Calu3 (cell line): ENCODE results near the genes AACS and PIWIL1.

DNA sequence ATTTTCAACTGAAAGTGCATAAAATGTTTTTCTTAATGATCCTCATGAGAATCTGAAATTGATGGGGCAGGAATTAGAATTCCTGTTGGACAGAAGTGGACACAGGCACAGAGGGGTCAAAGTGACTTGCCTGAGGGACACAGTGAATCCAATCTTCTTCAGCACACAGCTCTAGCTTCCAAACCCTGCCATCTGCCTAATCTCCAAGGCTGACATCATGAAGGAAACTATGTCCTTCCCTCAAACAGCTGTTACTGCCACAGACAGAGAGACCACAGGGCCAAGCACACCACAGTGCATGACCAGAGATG is 99.0 kb downstream of the SCARB1 start:
- PRO-cap = no peak

DNA sequence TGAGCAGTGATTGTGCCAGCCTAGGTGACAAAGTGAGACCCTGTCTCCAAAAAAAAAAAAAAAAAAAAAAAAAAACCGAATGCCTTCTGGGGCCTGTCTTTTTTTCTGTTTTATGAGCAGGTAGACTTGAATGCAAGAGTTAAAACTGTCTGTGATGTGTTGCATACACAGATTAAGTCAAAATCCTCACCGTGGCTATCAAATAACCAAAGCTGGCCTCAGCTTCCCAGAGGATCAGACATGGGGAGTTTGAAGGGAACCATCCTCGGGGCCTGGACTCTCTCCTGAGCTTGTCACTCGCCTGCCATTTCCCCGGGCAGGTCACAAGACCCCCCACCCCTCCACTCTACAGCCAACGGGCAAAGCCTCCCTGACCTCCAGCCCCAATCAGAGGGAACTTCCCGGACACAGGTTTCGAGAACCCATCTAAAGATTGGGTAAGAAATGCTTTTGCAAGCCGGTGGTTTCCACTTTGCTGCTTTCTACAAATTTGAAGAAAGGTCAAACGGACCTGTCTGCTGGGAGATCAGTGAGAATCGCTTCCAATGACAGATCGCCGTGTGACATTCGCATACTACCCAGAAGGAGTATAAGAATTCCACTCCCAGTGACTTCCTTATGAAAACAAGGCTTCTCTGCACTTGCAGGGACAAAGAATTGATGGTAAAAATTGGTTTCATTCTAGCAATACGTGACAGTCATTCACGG is 89.7 kb downstream of the SCARB1 start:
- PRO-cap = no peak

DNA sequence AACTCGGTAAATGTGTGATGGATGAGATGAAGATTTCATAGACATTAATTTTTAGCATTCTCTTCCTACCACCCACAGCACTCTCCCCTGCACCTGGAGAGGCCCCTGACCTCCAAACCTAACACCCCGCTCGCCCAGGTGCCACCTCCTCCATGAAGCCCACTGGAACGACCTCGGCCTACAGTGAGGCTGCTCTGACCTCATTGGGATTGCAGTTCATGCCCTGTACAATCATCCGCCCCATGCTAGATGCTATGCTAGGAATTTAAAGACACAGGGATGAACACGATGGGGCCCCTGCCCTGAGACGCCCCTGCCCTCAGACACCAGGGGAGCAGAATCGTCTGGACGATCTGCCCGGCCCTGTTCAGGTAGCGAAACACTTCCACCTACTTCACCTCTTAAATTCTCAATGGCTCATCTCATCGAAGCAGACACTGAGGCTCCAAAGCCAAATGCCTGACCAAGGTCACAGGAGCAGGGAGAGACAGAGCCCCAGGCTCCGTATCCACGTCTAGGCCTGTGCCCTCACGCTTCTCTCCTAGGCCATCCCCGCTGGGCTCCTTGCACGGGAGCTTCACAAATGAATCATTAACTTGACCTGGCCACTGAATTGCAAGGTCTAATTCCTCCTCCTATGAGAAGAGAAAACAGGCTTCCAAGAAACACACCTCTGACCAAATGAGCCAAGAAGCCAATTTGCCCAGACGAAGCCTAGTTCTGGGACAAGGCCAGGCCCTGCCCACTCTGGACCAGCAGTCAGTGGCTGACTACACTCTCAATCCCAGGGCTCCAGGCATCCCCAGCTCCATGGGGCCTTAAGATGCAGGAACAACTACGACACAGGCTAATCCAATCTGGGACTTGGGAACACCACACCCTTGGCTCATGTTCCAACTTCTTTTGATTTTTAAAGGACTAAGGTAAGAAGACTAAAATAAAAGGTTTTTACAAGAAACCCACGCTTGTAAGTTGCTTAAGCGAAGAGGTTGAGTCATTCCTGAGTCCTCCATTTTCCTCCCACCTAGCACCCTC is 35.2 kb downstream of the SCARB1 start:
- PRO-cap = no peak

- PRO-cap = bidirectional peak, plus-strand start at chr12:125065443, minus-strand start at chr12:125065305; bidirectional peak, plus-strand start at chr12:125065681, minus-strand start at chr12:125065627
Observed at GRCh38 chr12:125064866-125065954, at the start of gene AACS. AACS (plus strand) TSS chr12:125065435.

- PRO-cap = no peak
Observed at GRCh38 chr12:126156728-126157304, 970.6 kb downstream of the TMEM132B start.

DNA sequence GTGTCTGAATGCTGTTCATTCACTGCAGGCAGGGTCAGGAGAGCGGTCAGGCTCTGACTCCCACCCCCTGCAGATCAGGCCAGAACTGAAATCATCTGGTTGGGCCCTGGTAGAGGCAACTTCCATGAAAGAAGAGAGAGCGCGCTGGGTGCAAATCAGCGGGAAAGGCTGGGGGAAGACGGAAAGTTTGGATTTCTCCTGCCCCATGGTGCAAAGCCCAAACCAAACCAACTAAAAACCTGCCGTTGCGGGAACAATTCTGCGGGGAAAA is 1539.5 kb downstream of the TMEM132B start:
- PRO-cap = no peak

GRCh38 chr12:126787240-126787733 is 1479.7 kb upstream of the TMEM132C start:
- PRO-cap = no peak

GRCh38 chr12:126899938-126900470 is 1367.0 kb upstream of the TMEM132C start:
- PRO-cap = no peak

GRCh38 chr12:127165393-127165892 is 1101.5 kb upstream of the TMEM132C start:
- PRO-cap = no peak

- PRO-cap = no peak
Observed at GRCh38 chr12:127284675-127285360, 982.2 kb upstream of the TMEM132C start.

- PRO-cap = no peak
Observed at GRCh38 chr12:127316938-127317347, 950.0 kb upstream of the TMEM132C start.

DNA sequence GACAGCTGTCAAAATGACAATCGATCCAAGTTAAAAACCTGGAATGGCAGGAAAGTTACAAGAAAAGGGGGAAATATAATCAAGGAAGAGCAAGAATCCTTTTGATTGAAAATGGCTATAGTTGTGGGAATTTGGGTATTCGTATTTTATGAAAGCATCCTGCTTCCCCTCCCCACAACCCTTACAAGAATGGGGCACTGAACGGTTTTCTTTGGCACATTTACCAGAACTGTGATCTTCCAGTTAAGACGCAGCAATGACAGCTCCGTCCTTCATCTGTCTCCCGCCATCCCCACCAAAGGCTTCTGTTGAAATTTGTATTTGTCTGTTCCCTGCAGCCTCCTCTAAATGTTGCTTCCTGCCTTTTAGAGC is 738.6 kb upstream of the TMEM132C start:
- PRO-cap = no peak

GRCh38 chr12:127829594-127829793 is 437.5 kb upstream of the TMEM132C start:
- PRO-cap = no peak

DNA sequence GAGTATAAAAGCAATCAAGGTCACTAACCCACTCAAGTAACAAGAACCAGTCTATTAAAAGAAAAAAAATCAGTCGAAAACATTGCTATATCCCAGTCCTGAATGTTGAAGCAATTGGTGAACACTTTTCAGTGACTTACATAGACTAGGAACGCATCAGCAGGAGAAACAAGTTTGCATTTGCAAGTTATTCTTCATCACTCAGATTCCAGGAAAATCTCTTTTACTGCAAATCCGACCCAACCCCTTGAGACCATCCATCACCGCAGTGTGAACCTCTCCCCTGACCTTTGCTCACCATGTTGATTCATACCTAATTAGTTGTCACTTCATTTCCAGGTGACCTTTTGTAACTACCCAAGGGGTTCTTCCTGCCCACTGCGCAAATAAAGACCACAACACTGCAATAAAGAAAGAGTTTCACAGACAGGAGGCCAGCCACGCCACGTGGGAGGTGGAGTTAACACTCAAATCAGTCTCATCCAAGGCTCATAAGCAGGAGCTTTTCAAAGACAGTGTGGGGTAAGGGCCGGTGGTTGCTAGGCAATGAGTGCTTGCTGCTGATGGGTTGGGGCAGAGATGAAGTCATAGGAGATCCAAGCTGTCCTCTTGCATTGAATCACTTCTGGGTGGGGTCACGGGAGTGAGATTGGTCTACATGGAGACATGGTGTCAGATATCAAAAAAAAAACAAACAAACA is 241.3 kb upstream of the TMEM132C start:
- PRO-cap = no peak

GRCh38 chr12:128265427-128265966 is 1.5 kb upstream of the TMEM132C start:
- PRO-cap = no peak

DNA sequence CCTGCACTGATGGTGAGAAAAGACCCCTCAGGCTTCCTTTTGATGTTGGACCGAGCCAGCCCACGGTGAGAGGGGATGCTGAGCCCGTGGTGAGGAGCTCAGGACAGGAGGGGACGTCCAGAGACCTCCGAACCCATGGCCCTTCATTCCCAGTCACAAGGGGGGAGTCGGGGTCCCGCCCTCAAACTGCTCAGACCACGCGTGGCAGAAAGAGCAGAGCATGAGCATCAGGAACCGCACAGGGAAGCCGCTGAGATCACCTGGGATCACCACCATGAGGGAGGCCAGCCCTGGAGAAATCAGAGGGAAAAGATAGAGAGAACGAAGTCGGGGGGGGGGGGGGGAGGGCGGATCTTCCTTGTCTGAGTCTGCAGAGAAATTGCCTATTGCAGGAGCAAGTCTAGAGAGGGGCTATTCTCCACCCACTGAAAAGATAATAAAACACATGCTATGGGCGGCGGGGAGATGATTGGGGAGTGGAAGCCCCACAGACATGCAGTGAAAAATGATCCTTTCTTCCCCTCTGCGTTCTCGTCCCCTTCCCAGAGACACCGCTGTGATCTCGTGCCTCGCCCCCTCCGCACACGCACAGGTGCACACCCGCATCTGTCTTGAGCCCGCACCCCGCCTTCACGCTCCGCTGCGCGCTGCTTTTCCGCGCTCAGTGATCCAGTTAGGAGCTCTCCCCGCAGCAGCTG is 850 bp upstream of the TMEM132C start:
- PRO-cap = no peak

DNA sequence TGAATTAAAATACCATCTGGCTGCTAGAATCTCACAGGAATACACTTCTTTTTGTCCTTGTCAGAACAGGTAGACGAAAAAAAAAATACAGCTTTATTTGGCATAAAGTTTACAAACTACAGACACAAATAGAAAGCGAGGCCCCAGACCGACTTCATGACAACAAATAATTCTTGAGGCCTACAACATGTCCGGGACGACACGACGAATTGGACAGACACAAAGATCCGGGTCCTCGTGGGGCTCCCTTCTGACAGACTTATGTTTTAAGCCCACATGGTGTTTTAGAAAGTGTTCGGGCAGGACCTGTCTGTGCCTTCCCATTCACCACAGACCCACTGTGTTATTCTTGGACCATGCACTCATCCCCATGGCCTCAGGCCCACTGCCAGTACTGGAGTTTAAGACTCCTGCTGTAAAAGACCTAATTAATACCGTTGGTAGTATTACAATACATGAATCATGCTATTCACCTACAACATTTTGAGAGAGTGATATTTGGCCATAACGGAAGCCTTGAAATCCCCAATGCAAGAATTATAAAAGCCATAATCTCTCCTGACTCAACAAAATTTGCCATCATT is 20.0 kb downstream of the SLC15A4 start:
- PRO-cap = no peak

DNA sequence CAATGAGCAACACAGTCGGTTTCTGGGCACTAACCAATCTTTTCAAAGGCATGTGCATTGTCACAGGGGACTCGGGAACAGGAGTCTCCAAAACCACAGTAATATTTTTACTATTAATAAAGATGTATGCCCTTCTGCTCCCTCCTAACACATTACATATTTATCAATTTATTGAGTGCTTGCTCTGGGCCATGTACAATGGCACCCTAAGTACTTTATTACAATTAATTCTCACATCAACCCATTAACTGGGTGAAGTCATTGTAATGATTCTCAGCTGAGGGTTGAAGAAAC is 429.8 kb downstream of the TMEM132D start:
- PRO-cap = no peak

DNA sequence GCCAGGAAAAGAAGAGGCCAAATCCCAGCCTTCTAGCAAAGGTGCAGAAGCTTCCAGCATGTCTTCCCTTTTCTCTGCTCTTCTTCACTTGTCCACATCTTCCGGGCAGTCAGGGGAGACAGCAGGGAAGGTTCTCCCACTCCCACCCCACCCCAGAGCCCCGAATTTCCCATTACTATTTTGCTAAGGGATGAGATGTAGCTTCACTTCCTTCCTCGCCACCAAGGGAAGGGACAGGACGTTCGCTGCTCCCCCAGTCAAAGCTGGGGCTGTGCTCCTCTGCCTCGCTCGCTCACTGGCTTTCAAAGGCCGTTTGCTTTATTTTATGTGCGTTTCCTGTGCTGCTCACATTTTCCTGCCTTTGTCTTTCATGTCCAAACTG is 76.2 kb upstream of the FZD10 start:
- PRO-cap = no peak

- PRO-cap = no peak
Observed at GRCh38 chr12:130337745-130338300, at the start of gene PIWIL1. PIWIL1 (plus strand) TSS chr12:130337887.